SJCRH30 (cell line): ENCODE results near the genes KRT9 and NKIRAS2.

DNA sequence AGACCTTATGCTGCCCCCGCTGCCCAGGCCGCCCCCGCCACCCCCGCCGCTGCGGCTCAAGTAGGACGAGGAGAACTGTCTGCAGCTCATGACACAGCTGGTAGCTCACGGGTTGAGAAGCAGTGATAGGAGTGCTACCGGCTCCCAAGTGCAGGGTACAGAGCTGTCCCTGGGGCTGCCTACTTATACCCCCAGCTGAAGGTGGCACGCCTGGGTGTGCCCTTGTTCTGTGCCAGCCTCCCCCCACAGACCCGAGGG is at the start of gene KRT9:
Gene KRT9, minus strand, starts transcription at position 157 of the 258 bp plus-strand sequence.
- RAMPAGE, long total RNA = no peak

DNA sequence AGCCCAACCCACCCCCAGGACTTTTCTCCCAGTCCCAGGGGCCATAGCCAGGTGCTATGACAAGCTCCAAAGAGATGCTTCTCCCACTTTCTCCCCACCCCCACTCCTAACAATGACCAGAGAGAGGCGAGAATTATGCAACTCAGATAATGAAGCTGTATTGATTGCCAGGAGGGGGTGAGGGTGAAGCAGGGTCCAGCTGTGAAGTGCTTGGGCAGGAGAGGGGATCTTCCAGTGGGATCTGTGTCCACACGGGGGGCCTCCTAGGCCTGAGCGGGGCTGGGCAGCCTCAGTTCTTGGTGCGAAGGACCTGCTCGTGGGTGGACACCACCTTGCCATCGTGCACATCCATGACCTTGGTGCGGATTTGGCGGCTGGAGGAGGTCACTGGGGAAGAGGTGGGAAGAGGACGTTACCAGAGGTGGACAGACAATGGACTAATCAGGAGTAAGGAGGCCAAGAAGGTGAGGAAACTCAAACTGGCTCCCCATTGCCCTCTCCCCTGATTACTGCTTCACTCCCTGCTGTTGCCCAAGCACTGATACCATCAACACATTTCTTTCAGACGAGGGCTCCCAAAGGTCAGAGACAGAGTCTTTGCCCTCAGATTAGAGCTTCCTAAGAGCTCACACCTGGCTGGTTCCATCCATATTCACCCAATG is 4.4 kb downstream of the KRT14 start:
- RAMPAGE, long total RNA = no peak

DNA sequence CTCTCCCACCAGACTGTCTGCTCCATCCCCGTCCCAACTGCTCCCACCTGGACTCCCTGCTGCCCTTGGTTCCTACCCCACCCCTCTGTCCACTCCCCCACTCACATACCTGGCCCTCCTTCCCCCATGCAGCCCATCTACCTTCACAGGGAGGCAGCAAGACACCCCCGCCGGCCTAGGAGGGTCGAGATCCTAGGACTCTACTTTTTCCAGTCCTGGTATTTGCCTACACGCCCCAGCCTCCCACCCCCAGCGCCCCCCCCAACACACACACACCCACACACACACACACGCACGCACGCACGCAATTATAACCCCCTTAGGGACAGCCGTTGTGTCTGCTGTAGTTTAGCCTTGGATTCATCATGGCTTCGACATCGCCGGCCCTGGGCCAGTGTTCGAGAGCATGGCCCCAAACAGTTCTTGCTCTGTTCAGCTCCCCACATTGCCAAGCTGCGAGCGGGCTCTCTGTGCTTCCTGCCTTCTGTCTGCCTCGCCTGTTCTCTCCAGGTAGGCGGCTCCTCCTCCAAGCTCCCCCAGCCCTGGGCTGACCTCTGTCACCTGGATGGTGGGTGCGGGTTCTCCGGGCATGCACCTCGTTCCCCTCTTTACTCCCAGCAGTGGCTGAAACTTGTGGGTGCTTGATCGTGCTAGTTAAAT is 23.3 kb upstream of the EIF1 start:
- RAMPAGE, long total RNA = no peak

DNA sequence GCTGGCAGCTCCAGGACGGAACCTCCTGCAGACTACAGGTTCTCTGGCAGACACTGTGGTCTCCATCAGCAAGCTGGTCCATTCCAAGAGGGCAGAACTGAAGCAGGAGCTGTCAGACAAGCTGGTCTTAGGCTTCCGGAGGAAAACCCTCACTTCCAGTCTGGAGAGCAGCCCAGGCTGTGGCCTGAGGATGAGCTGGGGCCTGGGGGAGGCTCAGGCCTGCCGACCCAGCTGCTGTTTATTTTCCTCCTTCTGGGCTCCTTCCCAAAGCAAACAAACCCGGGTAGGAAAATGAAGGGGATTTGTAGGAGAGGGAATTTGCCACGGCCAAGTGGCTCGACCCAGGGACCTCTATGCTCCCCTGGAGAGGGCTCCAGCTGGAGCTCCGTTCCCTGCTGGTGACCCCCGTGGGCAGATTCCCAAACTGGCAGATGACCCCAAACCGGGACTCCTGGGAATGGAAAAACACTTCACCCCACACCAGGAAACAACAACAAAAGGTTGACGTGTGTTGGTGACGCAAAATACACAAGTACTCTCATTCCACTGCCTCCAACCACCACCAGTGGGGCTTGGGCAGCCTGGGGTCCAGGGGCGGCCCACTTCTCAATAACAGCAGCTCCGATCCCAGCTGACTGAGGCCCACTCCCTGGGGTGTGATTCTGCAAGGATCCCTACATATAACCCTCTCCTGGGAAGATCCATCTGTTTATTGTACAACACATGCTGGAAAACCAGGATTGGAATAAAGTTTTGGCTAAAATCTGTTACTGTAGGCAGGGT is 8.8 kb downstream of the JUP start:
- RAMPAGE, long total RNA = no peak

- RAMPAGE, long total RNA = no peak
Observed at GRCh38 chr17:41822928-41823502, 10.2 kb downstream of the FKBP10 start.

- RAMPAGE, long total RNA = no peak
Observed at GRCh38 chr17:41869321-41869702, 4.1 kb upstream of the KLHL11 start.

DNA sequence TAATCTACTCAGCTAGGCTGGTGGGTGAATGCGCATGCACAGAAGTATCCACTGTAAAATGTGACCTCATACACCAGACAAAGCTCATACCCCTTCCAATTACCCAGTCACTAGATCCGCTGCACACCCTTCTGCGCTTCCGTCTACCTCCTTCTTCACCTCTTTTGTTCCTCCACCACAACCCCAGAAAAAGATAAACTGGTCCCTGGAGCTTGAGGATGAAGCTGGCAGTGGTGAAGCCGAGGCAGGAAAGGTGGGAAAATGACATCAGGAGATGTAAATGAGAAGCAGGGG is 22.9 kb downstream of the ACLY start:
- RAMPAGE, long total RNA = no peak

GRCh38 chr17:42019676-42020501 is at the start of gene NKIRAS2:
NKIRAS2 (plus strand) TSS chr17:42020090.
- RAMPAGE, long total RNA = no peak

DNA sequence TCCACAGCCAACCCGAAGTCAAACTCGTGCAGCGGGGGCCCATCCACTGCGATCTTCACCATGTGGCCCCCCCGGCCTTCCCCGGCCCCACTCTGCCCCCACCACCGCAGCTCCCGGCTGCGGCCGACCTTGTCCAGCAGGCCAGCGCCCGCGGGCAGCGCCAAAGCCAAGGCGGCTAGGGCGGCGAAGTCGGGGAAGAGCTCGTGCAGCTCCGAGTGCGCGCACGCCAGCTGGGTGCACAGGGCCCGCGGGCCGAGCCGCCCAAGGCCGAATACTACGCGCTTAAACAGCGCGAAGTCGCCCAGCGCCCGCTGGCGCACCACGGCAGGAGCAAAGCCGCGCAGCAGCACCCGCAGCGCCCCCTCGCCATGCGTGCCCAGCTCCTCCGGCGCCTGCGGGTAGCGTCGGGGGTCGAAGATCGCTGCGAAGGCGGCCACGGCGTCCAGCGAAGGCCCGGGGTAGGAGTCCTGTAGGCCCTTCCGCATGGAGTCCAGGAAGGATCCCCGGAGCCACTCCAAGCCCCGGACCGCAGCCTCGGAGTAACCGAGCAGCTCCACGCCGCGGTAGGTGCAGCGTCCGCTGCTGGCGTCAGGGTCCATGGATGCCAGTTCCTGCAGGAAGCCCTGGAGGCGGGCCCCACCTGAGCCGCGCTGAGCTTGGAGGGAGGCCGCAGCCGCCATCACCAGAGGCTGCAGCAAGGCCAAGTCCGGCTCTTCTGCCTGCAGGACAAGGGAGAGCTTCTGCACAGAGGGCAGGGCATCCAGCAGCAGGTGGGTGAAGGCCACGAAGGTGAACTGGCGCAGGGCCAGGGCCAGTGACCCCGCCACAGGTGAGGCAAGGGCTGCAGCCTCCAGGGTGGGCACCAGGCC is 10.4 kb downstream of the C17orf113 start:
- RAMPAGE, long total RNA = no peak

GRCh38 chr17:42136125-42136631 is 13.6 kb downstream of the HSPB9 start:
- RAMPAGE, long total RNA = no peak

GRCh38 chr17:42288934-42290181 is 1.1 kb downstream of the STAT5A start:
- RAMPAGE, long total RNA = no peak

- RAMPAGE, long total RNA = no peak
Observed at GRCh38 chr17:42294190-42295088, 6.1 kb downstream of the STAT5A start.

GRCh38 chr17:42315134-42315983 is 27.1 kb downstream of the STAT5A start:
- RAMPAGE, long total RNA = no peak

DNA sequence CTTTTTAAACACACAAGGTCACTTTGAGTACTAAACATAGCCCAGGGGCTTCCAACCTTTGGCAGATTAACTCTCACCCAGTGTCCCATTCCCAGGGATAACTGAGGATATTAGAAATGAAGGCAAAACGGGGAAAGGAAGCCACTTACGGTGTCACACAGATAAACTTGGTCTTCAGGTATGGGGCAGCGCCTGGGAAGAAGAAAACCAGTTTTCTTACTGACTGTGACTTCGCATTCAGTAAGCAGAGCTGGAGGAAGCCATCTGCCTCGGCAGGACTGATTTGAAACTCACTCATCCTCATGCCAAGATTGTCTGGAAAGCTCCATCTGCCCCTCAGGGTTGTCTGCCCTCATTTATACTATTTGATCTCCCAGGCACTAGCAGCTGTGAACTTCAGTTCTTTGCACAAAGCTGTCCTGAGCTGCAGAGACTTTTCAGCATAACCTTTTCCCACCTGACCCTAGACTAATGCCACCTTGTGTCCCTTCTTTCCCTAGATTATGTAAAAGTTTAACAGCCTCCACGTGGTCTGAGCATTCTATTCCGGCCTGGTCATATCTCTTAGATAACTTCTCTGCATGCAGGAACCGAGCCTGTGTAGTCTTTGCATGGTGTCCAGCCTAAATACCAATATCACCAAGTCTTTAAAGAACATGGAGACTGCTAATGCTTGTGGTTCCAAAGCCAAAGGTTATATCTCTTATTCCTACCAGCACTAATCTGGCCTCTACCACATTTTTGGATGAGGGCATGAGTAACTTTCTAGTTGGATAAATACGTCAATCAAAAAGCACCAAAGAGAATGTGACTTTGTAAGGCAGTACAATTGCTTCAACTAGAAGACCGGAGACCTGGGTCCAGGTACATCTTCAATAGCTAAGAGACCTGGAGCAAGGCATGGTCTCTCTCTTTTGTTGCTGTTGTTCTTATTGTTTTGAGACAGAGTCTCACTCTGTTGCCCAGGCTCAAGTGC is 29.0 kb downstream of the STAT5A start:
- RAMPAGE, long total RNA = no peak

DNA sequence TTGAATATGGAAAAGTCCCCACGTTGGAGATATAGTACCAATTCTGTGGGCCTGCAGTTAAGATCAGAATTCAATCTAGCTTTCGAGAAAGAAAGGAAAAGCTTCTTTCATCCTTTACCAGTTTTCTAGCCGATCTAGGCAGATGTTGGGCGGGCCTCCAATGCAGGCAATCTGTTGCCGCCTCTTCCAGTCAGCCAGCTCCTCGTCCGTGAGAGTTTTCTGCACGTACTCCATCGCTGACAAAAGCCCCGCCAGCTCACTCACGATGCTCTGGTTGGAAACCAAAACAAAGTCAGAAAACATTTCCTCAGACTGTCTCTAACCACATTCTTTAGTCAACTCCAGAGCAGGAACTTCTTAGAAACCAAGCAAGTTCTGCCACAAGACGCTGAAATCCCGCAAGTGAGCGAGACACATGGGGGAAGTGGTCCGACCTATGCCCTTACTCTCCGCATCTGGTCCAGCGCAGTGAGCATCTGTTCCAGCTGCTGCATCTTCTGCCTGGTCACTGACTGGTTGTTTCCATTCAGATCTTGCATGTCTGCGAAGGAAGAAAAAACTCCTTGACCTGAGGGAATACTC is 49.1 kb downstream of the STAT5A start:
- RAMPAGE, long total RNA = no peak

DNA sequence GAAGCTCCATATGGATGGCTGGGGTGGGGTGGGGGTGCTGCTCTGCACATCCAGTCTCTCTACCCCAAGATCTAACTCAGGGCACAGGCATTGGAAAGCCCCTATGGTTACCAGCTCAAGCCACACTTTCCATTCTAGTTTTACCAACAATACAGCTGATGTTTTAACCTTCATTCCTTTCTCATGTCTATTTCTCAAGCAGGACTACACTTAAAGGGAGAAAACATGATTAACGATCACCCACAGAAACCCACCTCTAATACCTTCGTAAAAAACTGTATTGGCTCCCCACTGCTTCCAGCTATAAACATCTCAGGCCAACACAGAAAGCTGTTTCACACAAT is 47.3 kb downstream of the STAT3 start:
- RAMPAGE, long total RNA = no peak

DNA sequence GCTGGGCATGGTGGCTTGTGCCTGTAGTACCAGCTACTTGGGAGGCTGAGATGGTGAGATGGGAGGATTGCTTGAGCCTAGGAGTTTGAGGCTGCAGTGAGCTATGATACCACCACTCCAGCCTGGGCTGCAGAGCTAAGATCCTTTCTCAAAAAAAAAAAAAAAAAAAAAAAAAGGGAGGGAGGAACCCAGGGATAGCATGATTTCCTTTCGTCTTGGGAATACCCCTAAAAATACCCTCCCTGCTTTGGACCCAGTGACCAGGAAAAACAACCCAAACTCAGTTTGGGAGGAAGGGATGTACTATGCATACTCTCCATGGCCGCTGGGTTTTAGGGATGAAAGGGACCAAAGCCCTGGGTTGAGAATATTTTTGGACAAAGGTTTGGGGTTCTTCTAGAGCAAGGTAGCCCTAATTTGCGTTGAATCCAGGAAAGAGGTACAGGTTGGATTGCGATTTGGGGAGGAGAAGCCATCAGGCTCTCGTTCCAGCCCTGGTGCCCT is 6.6 kb downstream of the CAVIN1 start:
- RAMPAGE, long total RNA = no peak

GRCh38 chr17:42421029-42421681 is 1.9 kb downstream of the CAVIN1 start:
- RAMPAGE, long total RNA = no peak

- RAMPAGE, long total RNA = no peak
Observed at GRCh38 chr17:42569307-42569773, 2.4 kb downstream of the MLX start.

DNA sequence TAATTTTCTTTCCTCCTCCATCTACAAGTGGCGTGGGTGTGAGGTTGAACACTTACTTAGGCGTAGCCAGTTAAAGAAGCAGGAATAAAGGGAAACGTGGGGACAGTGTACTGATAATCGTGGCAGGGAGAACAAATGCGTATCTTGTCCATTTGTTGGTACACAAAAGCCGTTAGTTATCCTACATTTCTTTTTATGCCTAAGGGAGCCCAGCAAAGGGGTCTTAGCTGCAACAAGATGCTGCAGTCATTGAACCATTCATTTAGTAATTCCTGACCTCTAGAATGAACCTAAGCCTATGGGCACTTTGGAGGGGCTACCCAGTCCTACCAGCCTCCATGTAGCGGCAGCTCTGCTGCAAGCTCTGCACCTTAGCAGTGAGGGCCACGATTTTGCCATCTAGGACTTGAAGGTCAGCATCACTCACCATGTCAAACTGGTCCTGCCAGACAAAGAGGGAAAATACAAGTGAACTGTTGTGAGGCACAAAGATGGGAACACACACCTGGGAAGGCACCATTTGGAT is 3.7 kb downstream of the PSMC3IP start:
- RAMPAGE, long total RNA = no peak